ENCODE measurements around the genes GOLGA8S and MKRN3.

GRCh38 chr15:20247679-20248054 is 293.9 kb downstream of the GOLGA6L6 start:
- PRO-cap: unidirectional peak, plus-strand start at chr15:20247931
CAGE:
- cytosol, long polyA minus RNA: no peak
- cytosol, long polyA plus RNA: no peak
- long polyA plus RNA: no peak
- nucleus, long polyA minus RNA: no peak
- nucleus, long polyA plus RNA: no peak

GRCh38 chr15:22259973-22260382 is 165.7 kb downstream of the OR4N4 start:
- PRO-cap: no peak
CAGE:
- cytosol, long polyA minus RNA: no peak
- cytosol, long polyA plus RNA: no peak
- long polyA plus RNA: no peak
- nucleus, long polyA minus RNA: no peak
- nucleus, long polyA plus RNA: no peak

DNA sequence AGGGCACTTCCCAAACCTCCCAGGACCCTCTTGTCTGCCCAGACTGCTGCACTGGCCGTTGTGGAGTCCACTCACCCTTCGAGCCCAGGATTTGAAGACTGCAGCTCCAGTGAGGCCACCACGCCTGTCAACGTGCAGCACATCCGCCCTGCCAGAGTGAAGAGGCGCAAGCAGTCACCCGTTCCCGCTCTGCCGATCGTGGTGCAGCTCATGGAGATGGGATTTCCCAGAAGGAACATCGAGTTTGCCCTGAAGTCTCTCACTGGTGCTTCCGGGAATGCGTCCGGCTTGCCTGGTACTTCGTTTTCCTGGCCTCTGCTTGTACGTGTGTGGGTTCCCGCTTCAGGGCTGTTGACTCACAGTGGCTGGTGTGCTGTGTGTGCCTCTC is 114.2 kb downstream of the GOLGA6L22 start:
- PRO-cap: no peak
CAGE:
- cytosol, long polyA minus RNA: no peak
- cytosol, long polyA plus RNA: no peak
- long polyA plus RNA: no peak
- nucleus, long polyA minus RNA: no peak
- nucleus, long polyA plus RNA: start-site peak on the plus strand centred at position 189 of the sequence, 61 bp wide, 91 and 87 reads in 2 replicates

GRCh38 chr15:22873027-22873753 is 34.7 kb downstream of the NIPA2 start:
- PRO-cap: no peak
CAGE:
- cytosol, long polyA minus RNA: no peak
- cytosol, long polyA plus RNA: no peak
- long polyA plus RNA: no peak
- nucleus, long polyA minus RNA: no peak
- nucleus, long polyA plus RNA: no peak

DNA sequence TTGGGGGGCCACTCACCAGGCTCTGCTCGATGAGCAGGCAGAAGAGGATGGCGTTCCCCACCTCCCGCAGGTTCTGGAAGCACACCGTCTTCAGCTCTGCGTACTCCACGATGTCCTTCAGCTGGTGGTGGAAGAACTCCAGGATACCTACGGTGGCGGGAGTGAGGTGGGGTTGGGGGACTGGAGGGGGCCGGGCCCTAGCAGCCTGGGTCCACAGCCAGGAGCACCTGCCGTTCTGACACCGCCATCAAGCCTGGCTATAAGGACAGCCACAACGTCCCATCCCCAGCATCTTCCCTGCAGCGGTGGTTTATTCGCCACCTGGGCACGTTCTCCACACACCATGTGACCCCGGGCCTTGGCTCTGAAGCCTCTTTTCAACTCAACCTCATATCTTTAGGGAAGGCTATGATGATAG is 41.4 kb downstream of the NIPA2 start:
- PRO-cap: no peak
CAGE:
- cytosol, long polyA minus RNA: no peak
- cytosol, long polyA plus RNA: no peak
- long polyA plus RNA: no peak
- nucleus, long polyA minus RNA: no peak
- nucleus, long polyA plus RNA: no peak

- PRO-cap: no peak
CAGE:
- cytosol, long polyA minus RNA: no peak
- cytosol, long polyA plus RNA: no peak
- long polyA plus RNA: no peak
- nucleus, long polyA minus RNA: no peak
- nucleus, long polyA plus RNA: no peak
Measured at GRCh38 chr15:23179599-23180492, 43.2 kb upstream of the GOLGA6L1 start.

DNA sequence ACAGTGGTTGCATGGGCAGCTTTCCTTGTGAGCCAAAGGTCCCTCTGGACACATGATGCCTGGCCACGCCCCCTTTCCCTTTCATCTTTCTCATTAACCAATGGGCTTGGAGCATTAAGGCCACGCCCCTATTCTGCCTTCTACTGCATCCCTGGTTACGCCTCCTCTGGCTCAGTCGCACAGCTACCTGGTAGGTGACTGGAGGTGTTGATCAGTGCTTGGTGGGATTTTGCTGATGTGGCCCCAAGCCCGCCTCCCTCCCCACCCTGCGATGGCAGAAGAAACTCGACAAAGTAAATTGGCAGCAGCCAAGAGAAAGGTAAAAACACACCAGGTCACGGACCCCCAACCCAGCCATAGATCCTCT is at the start of gene GOLGA8S:
Gene GOLGA8S, plus strand, starts transcription at position 174 of the 367 bp plus-strand sequence.
- PRO-cap: no peak
CAGE:
- cytosol, long polyA minus RNA: no peak
- cytosol, long polyA plus RNA: no peak
- long polyA plus RNA: no peak
- nucleus, long polyA minus RNA: no peak
- nucleus, long polyA plus RNA: no peak

DNA sequence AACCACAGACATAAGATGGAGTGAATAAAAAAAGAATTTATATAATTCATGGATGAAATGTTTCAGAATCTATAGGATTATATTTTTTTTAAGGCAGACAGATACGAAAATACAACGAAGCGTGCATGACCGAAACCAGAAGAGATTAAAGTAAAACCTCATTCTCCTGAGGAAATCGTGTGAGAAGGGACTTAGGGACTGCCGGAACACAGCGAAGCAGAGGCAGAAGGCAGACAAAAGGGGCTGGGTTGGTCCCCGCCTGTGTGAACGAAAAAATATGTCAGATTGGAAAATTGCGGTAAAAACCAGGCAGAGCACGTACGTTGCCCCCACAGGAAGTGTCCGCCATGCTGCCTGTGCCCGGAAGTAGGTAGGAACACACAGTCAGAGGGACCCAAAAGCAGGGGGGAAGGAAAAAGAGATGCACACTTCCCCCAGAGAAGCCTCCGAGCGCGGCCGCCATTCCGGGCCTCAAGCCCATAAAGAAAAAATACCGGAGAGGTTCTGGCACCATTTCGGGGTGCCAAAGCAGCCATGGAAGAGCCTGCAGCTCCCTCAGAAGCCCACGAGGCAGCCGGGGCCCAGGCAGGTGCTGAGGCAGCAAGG is at the start of gene MKRN3:
Gene MKRN3, plus strand, starts transcription at position 426 of the 606 bp plus-strand sequence.
- PRO-cap: no peak
CAGE:
- cytosol, long polyA minus RNA: no peak
- cytosol, long polyA plus RNA: no peak
- long polyA plus RNA: no peak
- nucleus, long polyA minus RNA: start-site peak on the plus strand centred at position 445 of the sequence, 42 bp wide, 54 reads
- nucleus, long polyA plus RNA: no peak

DNA sequence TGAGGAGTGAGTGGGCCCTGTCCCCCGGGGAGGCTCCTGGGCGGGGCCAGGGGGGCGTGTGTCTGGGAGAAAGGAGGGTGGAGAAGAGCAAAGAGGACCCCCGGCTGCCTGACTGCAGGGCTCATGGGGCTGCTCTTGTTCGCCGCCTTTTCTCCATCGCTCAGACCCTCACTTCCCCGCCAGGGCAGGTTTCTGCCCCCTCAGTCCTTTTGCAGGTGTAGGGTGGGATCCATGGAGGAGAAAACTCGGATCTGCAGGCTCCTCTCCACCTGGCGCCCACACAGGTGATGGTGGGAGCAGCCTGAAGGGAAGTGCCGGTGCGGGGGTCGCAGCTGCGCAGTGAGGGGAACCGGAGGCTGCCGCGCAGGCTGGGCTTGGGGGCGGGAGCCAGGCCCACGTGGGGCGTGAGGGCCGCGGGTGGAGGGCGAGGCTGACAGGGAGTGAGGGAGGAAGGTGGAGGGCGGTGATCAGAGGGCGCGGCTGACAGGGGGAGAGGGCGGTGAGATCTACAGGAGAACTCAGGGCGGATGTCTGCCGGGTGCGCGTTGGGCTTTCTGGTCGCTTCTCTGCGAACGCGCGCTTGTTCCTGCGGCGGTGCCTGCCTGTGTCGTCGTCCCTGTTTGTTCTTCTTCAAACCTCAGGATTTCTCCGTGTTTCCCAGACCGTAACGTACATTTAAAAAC is 198.2 kb upstream of the NPAP1 start:
- PRO-cap: no peak
CAGE:
- cytosol, long polyA minus RNA: no peak
- cytosol, long polyA plus RNA: no peak
- long polyA plus RNA: no peak
- nucleus, long polyA minus RNA: no peak
- nucleus, long polyA plus RNA: no peak

GRCh38 chr15:24857630-24858369 is 97.0 kb upstream of the SNRPN start:
- PRO-cap: no peak
CAGE:
- cytosol, long polyA minus RNA: no peak
- cytosol, long polyA plus RNA: no peak
- long polyA plus RNA: no peak
- nucleus, long polyA minus RNA: no peak
- nucleus, long polyA plus RNA: no peak

GRCh38 chr15:25016078-25016600 is 61.4 kb downstream of the SNRPN start:
- PRO-cap: no peak
CAGE:
- cytosol, long polyA minus RNA: no peak
- cytosol, long polyA plus RNA: no peak
- long polyA plus RNA: no peak
- nucleus, long polyA minus RNA: no peak
- nucleus, long polyA plus RNA: no peak

DNA sequence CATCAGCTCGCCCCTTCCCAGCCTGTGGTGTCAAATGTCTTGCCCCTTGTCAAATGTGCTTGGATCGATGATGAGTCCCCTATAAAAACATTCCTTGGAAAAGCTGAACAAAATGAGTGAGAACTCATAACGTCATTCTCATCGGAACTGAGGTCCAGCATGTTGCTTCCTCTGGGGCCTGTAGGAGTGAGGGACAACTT is 96.5 kb downstream of the SNRPN start:
- PRO-cap: no peak
CAGE:
- cytosol, long polyA minus RNA: no peak
- cytosol, long polyA plus RNA: no peak
- long polyA plus RNA: no peak
- nucleus, long polyA minus RNA: no peak
- nucleus, long polyA plus RNA: no peak

DNA sequence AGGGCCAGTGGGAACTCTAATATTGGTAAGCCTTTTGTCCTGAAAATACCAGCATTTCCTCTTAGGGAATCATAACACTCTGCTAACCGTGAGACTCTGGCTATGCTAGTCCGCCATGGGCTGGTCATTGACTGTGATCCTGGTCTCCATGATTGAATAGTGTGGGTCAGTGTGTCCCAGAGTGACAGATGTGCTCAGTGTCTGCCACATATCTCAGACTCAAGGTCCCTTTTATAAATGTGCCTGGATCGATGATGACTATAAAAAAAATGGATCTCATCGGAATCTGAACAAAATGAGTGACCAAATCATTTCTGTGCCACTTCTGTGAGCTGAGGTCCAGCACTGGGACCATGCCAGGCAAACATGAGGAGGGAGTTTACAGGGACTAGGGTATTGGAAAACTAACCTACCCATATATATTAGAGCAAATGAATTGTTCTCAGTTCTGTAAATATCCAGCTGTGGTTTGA is 144.5 kb downstream of the SNRPN start:
- PRO-cap: no peak
CAGE:
- cytosol, long polyA minus RNA: no peak
- cytosol, long polyA plus RNA: no peak
- long polyA plus RNA: no peak
- nucleus, long polyA minus RNA: no peak
- nucleus, long polyA plus RNA: no peak

DNA sequence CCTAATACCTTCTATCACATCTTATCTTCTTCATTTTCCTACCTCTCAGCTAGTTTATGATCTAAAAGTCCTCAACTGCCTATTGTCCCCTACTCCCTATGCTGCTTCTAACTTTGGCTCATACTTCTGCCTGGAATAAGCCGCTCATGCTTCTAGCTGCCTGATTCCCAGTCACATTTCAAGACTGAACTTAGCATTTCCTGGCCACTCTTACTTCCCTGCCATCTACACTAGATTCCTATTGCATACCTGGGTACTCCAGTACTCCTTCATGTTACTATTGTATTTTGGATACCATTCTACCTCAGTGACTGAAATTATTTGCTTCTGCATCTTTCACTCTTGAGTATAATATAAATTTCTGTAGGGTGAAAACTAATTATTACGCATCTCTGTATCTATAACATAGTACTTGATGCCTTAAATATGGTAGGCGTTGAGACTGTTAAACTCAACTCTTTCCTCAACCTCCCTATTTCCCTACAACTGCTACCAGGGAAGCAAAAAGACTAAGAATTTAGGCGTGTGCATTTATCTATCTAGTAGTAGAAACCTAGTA is 34.0 kb downstream of the UBE3A start:
- PRO-cap: no peak
CAGE:
- cytosol, long polyA minus RNA: no peak
- cytosol, long polyA plus RNA: no peak
- long polyA plus RNA: no peak
- nucleus, long polyA minus RNA: no peak
- nucleus, long polyA plus RNA: no peak

GRCh38 chr15:25411542-25412552 is 27.0 kb downstream of the UBE3A start:
- PRO-cap: no peak
CAGE:
- cytosol, long polyA minus RNA: no peak
- cytosol, long polyA plus RNA: no peak
- long polyA plus RNA: no peak
- nucleus, long polyA minus RNA: no peak
- nucleus, long polyA plus RNA: no peak

- PRO-cap: bidirectional peak, plus-strand start at chr15:25439206, minus-strand start at chr15:25438988
CAGE:
- cytosol, long polyA minus RNA: no peak
- cytosol, long polyA plus RNA: no peak
- long polyA plus RNA: no peak
- nucleus, long polyA minus RNA: start-site peak on the plus strand at chr15:25439182-25439272, 25 reads
- nucleus, long polyA plus RNA: no peak
Measured at GRCh38 chr15:25439136-25439442, 265 bp upstream of the UBE3A start.

DNA sequence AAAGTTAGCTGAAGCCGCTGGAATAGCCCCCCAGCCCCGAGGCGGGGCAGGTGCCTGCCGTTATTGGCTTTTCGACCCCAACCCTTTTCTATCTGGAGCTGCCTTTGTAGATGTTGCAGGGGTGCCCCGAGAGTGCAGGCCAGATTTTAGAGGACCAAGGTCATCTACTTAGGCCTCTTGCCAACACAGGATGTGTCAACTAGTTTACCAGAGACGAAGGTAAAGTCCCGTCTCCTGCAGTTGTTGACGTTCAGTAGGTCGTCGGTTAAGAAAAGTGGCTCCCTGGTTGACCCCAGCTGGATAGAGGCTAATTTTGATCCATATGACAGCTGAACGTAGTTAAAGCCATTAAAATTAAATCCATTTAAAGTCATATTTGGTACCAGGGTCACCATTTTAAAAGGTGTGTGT is 624 bp upstream of the UBE3A start:
- PRO-cap: no peak
CAGE:
- cytosol, long polyA minus RNA: no peak
- cytosol, long polyA plus RNA: no peak
- long polyA plus RNA: no peak
- nucleus, long polyA minus RNA: no peak
- nucleus, long polyA plus RNA: no peak

- PRO-cap: no peak
CAGE:
- cytosol, long polyA minus RNA: no peak
- cytosol, long polyA plus RNA: no peak
- long polyA plus RNA: no peak
- nucleus, long polyA minus RNA: no peak
- nucleus, long polyA plus RNA: no peak
Measured at GRCh38 chr15:25515965-25516188, 77.1 kb upstream of the UBE3A start.

- PRO-cap: no peak
CAGE:
- cytosol, long polyA minus RNA: no peak
- cytosol, long polyA plus RNA: no peak
- long polyA plus RNA: no peak
- nucleus, long polyA minus RNA: no peak
- nucleus, long polyA plus RNA: no peak
Measured at GRCh38 chr15:25568947-25569173, 130.0 kb upstream of the UBE3A start.

DNA sequence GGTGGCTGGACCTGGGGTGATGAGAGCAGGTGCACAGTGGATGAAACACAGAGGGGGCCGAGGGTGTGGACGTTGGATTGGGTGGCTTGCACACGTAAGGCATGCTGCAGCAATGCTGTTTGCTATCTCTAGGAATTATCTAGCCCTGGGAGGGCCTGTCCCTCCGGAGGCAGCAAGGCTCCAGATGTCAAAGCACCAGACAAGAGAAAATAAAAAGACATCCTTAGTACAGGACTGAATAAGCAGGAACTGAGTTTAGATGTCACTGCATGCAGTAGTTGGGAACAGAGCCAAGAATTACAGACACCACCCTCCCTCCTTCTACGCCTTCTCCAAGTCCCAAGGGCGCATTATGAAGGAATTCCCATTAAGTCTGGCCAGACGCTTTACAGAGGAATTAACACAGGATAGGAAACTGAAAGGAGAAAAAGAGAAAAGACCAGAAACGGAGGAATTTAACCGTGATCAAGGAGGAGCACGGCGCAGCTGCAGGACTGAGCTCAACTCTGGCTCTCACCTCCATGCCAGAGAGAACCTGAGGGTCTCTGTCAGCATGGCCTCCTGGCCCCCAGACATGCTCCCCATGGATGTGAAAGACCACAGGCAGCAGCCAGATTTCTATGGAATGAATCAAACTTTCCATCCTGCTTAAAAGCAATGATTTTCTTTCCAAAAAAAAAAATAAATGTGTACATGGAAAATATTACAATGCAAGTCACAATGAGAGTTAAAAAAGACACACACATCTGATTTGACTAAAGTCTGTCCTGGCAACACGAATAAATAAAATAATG is 13.8 kb downstream of the ATP10A start:
- PRO-cap: no peak
CAGE:
- cytosol, long polyA minus RNA: no peak
- cytosol, long polyA plus RNA: no peak
- long polyA plus RNA: no peak
- nucleus, long polyA minus RNA: no peak
- nucleus, long polyA plus RNA: no peak

Measured in endothelial cell of umbilical vein (primary cell).